Right cardiac atrium (tissue), 1 donor: Measurements from ENCODE around the gene WNT11.

DNA sequence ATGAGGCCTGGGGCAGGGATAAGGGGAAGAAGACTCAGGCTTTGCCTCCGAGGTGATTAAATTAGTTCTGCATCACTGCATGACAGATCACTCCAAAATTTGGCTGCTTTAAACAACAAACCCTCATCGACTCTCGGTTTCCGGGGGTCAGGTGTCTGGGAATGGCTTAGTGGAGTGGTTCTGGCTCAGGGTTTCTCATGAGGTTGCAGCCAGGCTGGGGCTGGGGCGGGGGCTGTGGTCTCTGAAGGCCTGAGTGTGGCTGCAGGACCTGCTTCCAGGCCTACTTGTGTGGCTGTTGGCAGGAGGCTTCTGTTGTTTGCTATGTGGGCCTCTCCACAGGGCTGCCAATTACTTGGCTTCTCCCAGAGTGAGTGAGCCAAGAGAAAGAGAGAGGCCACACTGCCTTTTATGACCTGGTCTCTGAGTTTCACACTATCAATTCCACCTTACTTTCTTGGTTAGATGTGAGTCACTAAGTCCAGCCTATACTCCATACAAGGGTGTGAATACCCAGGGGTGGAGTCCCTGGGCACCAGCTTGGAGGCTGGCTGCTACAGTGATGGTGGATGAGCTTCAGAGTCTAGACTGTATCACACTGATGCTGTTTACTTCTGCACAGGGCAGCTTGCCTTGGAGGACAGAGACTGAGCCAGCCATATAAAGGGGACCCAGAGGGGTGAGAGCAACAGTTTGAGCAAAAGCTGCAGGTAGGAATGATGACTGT is 16.0 kb downstream of the MOGAT2 start:
- PRO-cap, result no peak

DNA sequence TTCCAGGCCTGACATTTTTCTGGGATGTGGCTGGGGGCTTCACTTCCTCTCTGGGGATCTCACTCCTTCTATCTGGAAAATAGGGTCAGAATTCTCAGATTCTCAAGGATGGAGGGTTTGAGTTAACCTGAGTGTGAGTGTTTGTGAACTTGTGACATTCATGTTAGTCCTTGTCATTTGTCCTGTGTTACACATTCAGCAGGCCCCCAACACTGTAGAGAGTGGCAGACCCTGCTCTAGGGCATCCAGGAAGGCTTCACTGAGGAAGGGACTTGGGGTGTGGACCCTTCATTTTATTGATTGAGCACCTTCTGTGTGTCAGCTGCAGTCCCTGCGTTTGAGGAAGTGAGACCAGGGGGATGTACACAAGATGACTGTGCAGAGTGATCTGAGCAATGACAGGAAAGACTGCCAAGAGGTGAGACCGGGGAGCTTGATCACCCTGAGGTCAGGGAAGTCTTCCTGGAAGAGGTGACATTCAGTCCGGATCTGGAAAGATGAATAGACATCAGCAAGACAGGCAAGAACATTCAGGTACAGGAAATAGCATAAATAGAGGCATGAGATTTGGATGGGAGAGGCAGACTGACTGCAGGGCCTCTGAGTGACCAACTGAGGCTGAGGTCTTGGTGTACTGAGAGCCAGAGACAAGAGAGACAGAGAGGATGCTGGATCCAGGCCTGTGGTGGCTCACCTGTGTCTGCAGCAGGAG is 5.0 kb downstream of the DGAT2 start:
- PRO-cap, result no peak

DNA sequence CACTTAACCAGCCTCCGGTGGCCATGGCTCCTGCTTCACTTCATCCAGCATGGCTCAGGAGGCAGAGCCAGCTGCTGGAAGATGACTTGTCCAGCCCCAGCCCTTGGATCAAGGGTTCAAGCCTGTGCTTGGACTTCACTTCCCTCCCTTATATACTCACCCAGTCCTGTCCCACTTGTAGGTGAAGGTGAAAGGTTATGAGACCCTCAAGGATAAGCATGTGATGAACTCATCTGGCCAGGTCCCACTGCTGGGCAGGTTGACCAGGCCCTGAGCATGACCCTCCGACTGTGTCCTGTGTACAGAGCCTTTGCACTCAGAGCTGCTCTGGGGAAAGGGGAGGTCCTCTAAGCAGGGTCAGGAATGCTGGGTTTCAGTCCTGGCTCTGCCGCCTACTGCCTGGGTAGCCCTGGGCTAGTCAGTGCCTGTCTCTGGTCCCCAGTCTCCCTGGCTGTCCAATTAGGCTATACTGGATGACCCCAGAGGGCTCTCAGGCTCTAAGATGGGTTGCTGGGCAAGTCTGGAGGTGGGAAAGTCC is 14.0 kb downstream of the DGAT2 start:
- PRO-cap, result no peak

- PRO-cap, result no peak
These were observed 110.8 kb downstream of the UVRAG start for GRCh38 chr11:75925707-75926278.

GRCh38 chr11:75979940-75980592 is 165.1 kb downstream of the UVRAG start:
- PRO-cap, result no peak

DNA sequence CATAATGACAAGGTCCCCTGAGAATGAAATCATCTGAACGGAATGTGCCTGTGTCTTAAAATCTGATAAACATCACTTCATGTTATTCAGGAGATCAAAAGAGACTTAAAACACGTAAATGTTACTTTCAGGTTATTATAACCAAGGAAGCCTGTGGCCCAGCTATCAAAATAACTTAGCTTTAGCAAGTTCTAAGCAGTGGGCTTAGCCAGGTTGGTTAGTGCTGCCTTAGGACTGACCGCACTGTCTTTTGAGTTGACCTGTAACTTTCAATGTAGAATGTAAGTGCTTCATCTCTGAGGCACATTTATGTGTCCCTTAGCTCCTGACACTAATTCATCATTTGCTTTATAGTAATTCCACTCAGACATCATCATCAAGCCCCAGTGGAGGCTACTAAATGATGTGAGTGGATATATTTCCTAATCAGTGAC is 122.5 kb downstream of the WNT11 start:
- PRO-cap, result no peak

DNA sequence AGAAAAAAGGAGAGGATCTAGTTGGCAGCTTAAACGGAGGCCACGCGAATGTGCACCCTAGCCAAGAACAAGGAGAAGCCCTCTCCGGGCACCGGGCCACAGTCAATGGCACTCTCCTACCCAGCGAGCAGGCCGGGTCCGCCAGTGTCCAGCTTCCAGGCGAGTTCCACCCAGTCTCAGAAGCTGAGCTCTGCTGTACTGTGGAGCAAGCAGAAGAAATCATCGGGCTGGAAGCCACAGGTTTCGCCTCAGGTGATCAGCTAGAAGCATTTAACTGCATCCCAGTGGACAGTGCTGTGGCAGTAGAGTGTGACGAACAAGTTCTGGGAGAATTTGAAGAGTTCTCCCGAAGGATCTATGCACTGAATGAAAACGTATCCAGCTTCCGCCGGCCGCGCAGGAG is 65.3 kb downstream of the WNT11 start:
- PRO-cap, result no peak

GRCh38 chr11:76206076-76206956 is at the start of gene WNT11:
WNT11 (minus strand) TSS chr11:76206502.
- PRO-cap, result no peak

GRCh38 chr11:76207356-76208137 is 1.2 kb upstream of the WNT11 start:
- PRO-cap, result no peak

- PRO-cap, result no peak
These were observed 41.7 kb upstream of the WNT11 start for GRCh38 chr11:76247932-76248376.

- PRO-cap, result no peak
These were observed 1.5 kb downstream of the THAP12 start for GRCh38 chr11:76379119-76380166.

- PRO-cap, result no peak
These were observed 77.5 kb downstream of the LRRC32 start for GRCh38 chr11:76592970-76593569.

DNA sequence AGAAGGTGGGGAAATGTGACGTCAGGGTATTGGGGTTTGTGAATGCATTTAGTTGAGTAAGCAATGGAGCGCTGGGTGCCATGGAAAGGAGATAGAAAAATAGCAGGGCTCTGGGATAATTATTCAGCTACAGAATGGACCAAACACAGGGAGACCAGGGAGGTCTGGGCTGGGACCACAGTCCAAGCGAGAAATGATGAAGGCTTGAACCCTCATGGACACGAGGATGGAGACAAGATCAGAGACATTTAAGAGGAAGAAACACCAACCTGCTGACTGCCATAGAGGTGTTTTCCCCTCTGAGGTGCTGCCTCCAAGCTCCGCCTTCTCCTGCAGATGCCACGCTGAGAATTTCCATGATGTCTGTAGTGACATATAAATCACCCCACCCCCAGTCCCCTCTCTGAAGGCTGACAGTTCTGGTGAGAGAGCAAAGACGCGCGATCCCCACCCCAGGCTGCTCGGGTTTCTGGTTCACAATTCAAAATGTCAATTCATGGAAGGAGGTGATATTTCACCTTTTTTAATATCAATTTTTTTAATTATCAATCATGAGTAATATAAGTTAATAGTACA is 28.3 kb downstream of the LRRC32 start:
- PRO-cap, result no peak

- PRO-cap, result no peak
These were observed 2.1 kb downstream of the LRRC32 start for GRCh38 chr11:76668353-76668969.

GRCh38 chr11:76700102-76700838 is 29.7 kb upstream of the LRRC32 start:
- PRO-cap, result no peak

GRCh38 chr11:76721713-76722243 is 51.2 kb upstream of the LRRC32 start:
- PRO-cap, result no peak

GRCh38 chr11:76791479-76792370 is 8.6 kb downstream of the TSKU start:
- PRO-cap, result no peak

GRCh38 chr11:76810043-76810583 is 27.0 kb downstream of the TSKU start:
- PRO-cap, result no peak

- PRO-cap, result no peak
These were observed 2.3 kb downstream of the B3GNT6 start for GRCh38 chr11:77036127-77037219.

DNA sequence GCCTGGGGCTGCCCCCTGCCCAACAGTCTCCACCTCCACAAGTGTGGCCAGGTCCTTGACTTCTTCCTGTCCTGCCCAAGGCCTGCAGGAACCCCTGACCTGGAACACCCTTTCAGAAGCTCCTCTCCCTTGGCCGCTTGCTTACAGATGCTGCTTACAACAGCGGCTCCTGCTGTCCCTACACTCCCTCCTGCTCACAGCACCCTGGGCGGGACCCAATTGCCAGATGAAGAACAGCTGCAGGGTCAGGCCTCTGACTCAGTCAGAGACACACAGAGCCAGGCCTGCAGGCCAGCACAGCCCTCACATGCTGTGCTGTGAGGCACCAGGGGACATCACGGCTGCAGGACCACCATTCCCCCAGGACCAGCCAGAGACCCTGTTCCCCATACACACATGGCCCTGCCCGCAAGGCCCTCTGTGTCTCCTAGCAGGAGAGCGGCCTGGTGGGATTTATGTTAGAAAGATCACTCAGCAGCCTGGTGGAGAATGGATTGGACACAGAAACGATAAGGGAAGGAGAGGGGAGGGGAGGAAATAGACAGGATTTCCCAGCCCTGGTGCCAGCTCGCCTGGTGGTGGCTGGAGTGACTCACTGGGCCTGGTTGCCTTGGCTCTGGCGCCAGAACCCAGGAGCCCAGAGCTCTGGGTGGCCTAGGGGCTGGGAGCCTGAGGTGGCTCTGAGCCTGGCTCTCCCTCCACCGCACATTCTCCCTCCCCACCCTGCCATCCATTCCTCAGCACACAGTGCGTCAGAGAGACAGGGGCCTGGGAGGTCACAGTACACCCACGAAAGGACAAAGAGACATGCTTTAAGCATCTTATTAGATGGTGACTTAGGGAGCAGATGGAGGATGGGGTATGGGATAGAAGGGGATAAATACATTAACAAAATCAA is 6.7 kb downstream of the CAPN5 start:
- PRO-cap, result bidirectional peak, plus-strand start at position 256 of the sequence, minus-strand start at position 152 of the sequence; unidirectional peak, plus-strand start at position 640 of the sequence